ENCODE measurements around a stretch of chr16.

GRCh38 chr16:81692935-81694450 lies 85.6 kb upstream of the PLCG2 start:
- RRBS: no CpG with 5 or more reads among the region's 40 CpGs

DNA sequence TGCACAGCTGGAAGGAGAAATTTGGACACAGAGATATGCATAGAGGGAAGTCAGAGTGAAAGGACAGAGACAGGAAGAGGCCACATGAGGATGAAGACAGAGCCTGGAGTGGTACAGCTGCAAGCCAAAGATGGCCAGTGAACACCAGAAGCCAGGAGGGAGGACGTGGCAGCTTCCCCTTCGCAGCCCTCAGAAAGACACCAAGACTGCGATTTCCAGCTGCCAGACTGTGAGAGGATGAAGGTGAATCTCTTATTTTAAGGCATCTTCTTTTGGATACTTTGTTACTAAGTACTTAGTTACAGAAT lies 60.5 kb upstream of the PLCG2 start:
- RRBS: no CpG with 5 or more reads among the region's 3 CpGs

GRCh38 chr16:81729912-81731173 lies 48.7 kb upstream of the PLCG2 start:
- RRBS: 2% methylated on average over 4 of the region's 59 CpGs

DNA sequence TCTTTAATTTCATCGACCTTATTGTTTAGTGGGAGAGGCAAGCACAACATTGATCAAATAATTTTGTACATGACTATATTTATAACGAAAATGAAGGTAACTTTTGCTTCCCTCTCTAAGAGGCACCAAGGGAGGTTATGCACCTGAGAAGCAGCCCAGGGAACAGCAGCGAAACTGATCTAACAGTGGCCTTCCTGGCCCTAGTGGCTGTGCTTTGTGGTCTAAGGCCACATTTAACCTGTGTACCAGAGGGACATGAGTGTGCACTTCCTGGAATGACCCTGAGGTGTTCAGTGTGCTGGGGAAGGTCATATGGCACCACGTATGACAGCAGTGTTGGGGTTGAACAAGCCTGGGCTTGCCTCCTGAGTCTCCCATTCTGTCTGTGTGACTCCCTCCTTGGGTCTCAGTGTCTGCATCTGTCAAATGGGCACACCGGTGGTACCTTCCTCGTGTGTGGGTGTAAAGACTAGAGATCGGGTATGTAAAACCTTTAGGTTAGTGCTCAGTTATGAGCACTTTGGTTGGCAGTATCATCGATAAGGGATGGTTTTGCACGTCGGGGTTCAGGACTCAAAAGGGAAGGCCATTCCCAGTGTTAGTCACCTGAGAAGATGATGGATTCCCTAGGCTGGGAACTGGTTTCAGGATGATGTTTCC lies 31.8 kb downstream of the PLCG2 start:
- RRBS: no CpG with 5 or more reads among the region's 10 CpGs

- RRBS: no CpG with 5 or more reads among the region's 13 CpGs
These were observed 14.3 kb downstream of the SDR42E1 start for GRCh38 chr16:81996680-81997618.

GRCh38 chr16:82655819-82656239 lies 29.1 kb downstream of the CDH13 start:
- RRBS: no CpG with 5 or more reads among the region's 4 CpGs

GRCh38 chr16:82735501-82736081 lies 108.8 kb downstream of the CDH13 start:
- RRBS: no CpG with 5 or more reads among the region's 5 CpGs

- RRBS: no CpG with 5 or more reads among the region's 5 CpGs
These were observed 121.2 kb downstream of the CDH13 start for GRCh38 chr16:82747828-82748511.

GRCh38 chr16:83637028-83637502 lies 170.7 kb upstream of the HSBP1 start:
- RRBS: no CpG with 5 or more reads among the region's 19 CpGs

DNA sequence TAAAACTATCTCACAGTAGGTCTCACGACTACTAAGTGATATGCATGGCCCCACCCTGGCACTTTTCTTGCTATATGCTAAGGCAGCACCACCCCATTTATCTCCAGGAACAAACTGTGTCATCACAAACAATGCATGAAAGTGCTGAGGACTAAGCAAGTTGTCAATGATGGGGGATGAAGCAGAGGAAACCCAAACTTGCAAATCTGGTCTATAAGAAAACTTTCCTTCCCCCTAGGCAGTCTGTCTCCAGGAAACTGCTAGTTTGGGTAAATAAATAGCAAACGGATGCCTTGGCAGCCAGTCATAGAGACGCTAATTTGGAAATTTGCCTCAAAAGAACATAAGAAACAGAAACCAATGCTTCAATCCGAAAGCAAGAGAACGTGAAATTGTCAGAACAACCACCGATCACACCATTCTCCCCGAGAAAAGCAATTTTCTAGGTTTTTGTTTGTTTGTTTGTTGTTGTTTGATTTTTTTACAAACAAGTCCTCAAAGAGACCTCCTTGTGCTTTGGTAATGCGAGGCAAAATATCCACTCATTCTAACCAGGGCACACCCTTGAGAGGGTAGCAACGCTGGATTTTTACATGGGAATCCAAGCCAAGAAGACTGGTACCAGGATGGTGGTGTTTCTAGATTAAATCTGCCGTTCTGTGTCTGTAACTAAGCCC lies 5.5 kb upstream of the HSBP1 start:
- RRBS: no CpG with 5 or more reads among the region's 10 CpGs

- RRBS: no CpG with 5 or more reads among the region's 10 CpGs
These were observed 25.9 kb downstream of the NECAB2 start for GRCh38 chr16:83993968-83994398.

DNA sequence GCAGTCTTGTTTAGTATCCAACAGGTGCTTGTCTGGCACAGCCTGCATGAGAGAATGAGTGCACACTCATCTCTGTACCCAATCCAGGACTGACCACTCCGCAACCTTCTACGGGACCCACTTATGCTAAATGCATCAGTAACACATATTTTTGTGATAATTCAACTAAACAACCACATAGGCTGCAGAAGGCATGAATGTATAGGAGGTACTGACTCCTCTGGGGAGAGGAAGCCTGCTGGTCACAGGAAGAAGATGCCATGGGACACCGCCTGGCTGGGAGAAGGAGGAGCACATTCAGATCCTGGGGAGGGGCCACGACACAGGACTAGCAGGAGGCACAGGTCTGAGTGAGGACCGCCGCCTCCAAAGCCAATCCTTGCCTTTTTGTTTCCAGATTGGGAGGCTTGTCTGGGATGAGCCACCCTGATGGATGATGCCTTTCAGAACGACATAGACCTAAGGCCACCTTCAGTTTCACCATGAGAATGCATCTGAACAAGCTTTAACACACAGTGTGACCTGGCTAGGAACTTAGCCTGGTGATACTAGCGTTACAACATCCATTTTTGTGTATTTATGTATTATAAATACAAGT lies 34.6 kb downstream of the MBTPS1 start:
- RRBS: no CpG with 5 or more reads among the region's 8 CpGs

DNA sequence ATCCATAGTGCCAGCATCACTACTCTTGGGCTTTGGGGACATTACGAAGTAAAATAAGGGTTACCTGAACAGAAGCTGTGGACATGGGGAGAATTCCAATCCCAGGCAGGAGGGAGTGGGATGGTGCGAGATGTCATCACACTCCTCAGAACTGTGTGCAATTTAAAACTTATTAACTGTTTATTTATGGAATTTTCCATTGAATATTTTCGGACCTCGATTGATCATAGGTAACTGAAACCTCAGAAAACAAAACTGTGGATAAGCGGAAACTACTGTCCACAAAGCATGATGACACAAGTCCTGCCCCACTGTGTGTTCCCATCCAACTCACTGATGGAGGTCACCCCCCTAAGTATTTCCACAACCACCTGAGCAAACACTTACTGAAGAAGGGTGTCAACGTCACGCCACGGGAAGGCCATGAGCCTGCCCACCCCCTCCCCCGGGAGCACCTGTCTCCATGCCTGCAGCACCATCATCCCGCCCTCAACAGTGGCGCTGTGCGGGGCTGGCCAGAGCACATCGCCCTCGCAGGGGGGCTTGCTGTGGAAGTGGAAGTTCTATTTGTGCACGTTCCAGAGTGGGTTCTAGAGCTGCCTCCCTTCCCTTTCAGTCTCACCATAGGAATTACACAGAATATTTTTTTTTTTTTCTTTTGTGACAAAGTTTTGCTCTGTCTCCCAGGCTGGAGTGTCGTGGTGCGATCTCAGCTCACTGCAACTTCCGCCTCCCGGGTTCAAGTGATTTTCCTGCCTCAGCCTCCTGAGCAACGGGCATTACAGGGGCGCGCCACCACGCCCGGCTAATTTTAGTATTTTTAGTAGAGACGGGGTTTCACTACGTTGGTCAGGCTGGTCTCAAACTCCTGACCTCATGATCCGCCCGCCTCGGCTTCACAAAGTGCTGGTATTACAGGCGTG lies 4.3 kb upstream of the MBTPS1 start:
- RRBS: no CpG with 5 or more reads among the region's 30 CpGs

DNA sequence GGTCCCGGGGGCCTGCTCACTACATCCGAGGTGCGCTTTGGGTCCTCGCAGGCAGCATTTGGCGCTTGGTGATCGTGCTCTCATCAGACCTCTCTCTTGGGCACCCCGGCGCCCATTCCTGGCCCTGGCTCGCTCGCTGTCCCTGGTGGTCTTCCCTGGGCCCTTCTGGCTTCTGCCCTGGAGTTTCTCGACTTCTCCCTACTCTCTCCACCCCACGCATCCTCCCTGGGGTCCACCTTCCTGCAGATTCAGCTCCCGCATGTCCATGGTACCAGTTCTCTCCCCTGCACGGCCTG lies 863 bp upstream of the MEAK7 start:
- RRBS: 54% methylated on average over 3 of the region's 14 CpGs

- RRBS: no CpG with 5 or more reads among the region's 7 CpGs
These were observed 32.7 kb upstream of the MEAK7 start for GRCh38 chr16:84537045-84537613.

DNA sequence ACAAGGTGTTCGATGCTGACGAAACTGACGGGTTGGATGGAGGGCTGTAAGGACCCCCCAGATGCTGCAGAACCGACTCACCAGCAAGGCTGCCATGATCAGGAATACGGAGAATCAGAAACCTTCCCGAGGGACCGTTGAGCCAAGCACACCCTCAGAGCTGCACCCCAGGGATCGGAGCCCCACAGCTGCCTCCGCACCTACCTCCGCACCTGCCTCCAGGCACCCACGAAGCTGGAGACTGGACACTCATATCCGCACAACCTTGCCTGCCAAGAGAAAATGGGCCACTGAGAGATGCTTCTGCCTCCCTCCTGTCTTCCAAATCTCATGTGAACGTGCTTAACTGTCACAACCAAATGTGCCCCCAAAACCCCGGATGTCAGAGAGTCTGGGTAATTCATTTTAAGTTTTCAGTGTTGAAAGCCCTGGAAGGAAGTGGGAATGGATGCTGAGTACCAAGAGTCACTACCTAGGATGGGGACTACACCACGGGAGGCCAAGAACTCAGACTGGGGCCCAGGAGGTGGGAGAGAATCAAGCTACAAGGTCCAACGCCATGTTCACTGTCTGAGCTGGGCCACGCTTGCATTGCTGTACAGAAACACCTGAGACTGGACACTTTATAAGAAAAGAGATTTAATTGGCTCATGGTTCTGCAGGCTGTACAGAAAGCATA lies 49.4 kb upstream of the MEAK7 start:
- RRBS: no CpG with 5 or more reads among the region's 17 CpGs

- RRBS: no CpG with 5 or more reads among the region's 15 CpGs
These were observed 15.4 kb downstream of the KLHL36 start for GRCh38 chr16:84663365-84664416.

DNA sequence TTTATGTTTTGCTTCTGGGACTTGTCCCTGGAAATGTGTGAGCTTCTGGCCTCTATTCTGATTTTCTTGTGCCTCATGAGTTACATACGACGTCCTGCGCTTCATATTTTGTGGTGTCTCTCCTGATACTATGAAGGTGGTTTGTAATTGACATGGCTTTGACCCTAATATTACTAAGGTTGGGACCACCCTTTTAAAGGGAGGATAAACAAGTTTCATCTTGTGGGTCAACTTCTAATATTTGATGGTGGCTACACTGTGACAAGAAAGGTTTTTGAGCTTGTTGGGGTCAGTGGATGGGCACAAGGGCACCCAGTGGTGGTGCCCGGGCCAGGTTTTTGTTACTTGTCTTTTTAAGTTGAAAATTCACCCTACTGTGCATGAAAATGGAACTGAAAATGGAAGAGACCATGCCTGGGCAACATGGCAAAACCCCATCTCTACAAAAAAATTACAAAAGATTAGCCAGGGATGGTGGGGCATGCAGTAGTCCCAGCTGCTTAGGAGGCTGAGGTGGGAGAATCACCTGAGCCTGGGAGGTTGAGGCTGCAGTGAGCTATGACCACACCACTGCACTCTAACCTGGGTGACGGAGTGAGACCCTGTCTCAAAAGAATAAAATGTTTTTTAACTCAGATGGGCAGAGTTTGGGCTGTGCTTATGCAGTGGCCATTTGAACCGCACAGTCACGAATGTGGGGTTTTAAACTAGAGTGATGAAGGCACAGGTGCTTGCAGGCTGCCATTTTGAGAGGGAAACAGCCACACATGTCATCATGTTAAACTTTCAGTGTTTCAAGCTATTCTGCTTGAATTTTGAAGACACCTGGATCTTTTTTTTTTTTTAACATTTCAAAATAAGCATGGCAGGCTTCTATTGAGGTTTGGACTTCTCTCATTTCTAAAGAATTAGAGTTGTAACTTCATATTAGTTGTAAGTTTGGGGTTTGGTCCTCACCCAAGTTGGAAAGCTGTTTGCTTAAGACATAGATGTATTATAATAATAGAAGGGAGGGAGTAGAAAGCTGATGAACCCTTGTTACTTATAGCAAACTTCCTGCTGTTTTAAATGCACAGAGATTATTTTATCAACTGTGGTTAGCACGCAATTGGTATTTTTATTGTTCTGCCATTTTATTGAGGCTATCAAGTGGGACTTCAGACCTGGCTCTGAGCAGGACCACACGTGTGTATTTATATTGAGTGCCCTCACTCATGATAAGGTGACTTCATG lies 16.5 kb downstream of the KLHL36 start:
- RRBS: no CpG with 5 or more reads among the region's 9 CpGs

DNA sequence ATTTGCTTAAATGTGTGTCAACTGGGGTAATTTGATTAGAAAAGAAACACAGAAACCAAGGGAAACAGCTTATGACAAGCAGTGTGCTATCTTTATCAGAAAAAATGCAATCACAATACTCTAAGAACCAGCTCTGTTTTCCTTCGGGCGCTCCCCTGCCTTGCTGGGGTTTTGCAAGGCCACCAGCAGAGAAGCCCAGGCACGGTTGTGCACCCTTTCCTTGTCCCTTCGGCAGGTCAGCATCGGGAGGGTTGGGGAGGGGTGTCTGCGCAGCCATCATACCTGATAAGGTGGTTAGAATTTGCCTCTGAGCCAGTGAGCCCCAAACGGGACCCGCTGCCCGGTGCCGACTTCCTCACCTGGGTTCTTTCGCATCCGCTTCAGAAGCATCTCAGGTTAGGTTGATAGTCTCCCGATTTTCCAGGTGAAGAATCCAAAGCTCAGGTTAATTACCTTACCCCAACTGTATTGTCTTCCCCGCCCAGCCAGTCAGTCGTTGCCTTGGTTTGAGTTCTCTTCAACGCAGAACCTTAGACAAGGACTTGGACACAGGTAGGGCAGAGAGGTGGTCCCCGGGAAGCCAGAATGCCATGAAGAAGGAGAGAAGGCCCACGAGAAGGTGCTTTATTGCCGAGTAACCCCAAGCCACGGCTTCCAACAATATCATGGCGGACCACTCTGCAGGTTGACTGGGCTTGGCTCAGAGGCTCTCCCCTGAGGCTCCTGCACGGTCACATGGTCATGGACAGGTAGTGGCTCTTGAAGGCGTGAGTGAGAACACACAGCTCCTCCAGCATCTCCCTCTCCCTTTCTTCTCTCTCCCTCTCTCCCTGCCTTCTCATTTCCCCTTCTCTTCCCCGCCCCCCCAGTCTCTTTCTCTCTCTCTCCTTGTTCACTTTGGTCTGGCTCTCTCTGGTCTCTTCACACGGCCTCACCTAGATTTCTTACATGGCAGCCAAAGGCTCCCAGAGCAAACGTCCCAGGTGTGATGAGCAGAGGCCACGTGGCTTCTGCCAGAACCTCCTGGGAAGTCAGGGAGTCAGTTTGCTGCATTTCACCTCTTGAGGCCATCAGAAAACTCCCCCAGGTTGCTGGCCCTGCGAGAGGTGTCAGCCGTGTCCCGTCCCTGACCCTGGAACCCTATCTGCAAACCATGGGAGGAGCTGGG lies 19.9 kb downstream of the KLHL36 start:
- RRBS: no CpG with 5 or more reads among the region's 30 CpGs

Measured in epithelial cell of esophagus (primary cell).